Temporal lobe (tissue), 2 donors: ENCODE data around the gene DACT1.

- RAMPAGE, long total RNA: no peak
Measured at GRCh38 chr14:55819439-55820039, 239.5 kb downstream of the KTN1 start.

DNA sequence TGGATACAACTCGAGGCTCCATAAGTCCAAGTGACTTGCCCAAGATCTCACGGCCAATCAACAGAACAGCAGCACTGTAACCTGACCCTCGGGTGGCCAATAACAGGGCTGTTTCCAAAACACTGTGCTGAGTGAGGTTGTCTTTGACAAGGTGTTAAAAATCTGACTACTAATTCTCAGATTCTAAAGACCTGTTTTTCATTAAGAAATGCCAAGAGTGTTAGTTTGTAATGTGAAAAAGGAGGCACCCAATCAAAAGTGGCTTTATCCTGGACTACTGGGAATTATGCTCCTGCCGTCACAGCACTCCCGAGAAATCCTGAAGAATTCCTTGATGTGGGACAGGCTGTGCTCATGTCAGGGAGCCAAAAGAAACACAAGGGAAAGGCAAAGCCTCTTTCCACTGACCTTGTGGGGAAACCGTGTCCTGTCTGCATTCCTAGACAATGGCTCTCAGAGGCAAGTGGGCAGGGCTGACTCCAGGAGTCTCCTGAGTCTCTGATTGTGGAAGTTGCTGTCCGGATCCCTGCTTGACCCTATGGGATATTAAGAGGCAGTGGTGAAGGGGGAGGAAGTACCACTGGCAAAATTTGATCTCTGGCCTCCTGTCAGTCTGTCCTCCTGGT, 204.7 kb upstream of the PELI2 start:
- RAMPAGE, long total RNA: no peak

DNA sequence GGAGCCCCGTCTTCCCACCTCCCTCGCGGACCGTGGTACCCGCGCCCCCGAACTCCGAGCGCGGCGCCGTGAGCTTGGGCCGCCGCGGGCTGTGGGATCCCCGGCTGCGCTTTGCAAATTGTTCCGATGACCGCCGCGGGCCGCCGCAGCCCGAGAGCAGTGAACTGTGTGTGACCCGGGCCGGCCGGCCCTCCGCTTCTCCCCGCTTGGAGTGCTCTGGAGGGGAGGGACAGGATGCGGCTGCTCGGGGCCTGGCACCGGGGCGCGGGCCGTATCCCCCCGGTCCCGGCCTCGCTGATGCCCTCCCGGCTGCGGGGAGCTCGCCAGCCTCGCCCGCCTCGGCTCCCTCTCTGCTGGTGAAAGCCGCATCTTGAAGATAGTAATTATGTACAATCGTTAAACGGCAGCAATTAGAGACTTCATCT, 977 bp downstream of the PELI2 start:
- RAMPAGE, long total RNA: no peak

DNA sequence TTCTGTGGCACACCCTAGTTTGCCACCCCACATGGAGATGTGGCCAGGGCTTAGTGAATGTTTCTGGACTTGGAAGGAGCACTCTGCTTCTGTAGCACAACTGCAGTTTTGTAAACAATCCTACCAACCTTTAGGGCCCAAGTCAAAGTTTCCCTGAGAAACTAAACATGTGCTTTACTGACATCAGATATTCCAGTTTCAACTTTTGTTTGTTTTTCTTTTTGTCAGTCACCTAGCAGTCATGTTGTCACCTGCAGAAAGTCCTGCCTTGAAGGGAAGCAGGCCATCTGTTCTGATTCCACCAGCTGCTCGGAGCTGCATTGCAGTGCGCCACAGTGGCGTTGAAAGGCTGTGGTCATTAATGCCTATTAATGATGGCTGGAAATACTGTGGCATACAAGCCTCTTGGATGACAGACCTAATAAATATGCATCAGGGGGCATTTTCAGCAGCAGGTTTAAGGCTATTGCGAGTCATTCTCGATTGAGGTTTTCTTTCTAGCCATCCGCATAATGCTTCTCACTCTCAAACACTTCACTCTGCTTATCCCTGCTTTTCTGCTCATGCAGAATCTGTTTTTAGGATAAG, 7.8 kb downstream of the PELI2 start:
- RAMPAGE, long total RNA: no peak

DNA sequence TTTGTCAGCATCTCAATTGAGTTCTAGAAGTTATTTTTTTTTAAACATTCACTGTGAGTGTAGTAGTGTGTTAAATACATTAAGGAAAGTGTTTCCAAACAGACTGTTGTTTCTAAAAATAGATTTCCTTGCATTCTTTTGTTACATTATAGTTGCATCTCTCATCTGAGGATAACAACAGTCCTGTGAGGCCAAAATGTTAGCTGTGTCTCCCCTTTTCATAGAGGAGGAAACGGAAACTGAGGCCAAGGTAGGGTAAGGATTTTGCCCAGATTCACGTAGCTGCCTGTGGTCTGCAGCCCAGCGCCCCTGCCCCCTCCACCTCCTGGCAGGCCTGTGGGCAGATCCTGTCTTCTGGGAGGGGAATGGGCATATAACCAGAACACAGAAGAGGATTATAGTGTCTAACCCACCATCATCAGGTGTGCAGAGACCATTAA, 98.8 kb downstream of the PELI2 start:
- RAMPAGE, long total RNA: no peak

DNA sequence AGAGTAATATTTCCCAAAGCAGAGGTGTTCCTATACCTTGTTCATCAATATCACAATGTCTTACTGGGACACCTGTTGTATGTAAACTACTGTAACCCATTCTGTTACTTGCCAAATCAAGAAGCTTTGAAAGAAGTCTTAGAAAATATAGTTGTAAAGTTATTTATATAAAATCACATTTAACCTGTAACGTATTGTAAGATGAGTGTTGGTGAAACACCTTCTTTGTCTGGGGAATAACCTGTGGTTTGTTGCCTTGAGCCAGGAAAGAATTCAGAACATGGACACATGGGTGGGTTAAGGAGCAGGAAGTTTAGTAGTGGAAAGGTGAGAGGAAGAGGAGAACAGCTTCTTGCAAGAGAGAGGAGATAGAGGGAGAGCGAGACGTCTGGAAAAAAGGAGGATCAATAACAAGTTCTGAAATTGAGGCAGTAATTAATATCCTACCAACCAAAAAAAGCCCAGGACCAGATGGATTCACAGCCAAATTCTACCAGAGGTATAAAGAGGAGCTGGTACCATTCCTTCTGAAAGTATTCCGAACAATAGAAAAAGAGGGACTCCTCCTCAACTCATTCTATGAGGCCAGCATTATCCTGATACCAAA, 134.2 kb downstream of the PELI2 start:
- RAMPAGE, long total RNA: no peak

DNA sequence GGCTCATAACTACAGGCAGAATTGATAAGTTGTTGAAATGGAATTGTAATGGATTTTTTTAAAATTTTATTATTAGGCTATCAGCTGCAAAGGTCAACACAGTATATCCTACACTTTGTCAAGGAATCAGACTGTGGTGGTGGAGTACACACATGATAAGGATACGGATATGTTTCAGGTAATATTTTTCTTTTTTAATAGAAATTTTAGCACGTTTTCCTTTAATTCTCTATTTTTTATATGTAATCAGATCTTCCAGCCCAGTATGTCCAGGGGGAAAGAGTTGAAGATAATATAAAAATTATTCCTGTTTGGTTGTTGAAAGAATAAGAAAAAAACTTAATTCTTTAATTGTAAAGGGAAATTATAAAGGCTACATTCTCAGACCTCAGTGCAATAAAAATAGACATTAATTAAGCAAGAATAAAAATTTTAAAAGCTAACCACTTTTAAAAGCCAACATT, 161.4 kb downstream of the PELI2 start:
- RAMPAGE, long total RNA: no peak

DNA sequence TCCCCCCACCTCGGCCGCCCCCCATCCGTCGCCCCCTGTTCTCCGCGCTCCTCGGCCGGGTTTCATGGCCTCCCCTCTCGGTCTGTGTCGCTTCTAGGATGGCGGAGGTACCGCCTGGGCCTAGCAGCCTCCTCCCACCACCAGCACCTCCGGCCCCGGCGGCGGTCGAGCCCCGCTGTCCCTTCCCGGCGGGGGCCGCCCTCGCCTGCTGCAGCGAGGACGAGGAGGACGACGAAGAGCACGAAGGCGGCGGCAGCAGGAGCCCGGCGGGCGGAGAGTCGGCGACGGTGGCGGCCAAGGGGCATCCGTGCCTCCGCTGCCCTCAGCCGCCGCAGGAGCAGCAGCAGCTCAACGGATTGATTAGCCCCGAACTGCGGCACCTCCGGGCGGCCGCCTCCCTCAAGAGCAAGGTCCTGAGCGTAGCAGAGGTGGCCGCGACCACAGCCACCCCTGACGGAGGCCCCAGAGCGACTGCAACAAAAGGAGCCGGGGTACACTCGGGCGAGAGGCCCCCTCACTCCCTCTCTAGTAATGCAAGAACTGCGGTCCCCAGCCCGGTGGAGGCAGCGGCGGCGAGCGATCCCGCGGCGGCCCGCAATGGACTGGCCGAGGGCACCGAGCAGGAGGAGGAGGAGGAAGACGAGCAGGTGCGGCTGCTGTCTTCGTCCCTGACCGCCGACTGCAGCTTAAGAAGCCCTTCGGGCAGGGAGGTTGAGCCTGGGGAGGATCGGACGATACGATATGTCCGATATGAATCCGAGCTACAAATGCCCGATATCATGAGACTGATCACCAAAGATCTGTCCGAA, 678 bp downstream of the NAA30 start:
- RAMPAGE, long total RNA: no peak

DNA sequence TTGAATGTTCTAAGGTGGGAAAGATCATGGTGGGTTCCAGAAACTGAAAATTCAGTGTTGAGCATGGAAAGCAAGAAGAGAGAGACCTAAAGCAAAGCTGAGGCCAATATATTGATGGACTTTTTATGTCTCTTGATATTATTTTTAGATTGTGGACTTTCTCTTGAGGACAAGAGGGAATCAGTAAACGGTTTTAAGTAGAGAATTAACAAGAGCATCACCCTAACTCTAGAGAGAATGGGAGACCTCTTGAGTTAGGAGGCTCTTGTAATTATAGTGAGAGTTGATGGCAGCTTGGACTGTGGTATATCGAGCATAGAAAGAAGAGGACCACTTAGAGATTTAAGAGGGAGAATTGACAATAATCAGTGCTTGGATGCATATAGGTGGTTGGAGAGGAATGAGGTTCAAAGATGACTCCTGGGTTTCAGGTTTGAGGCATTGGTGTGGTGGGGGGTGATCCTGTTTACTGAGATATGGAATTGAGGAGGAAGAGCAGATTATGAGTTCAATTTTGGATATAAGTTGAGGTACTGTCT, 17.2 kb downstream of the NAA30 start:
- RAMPAGE, long total RNA: no peak

- RAMPAGE, long total RNA: no peak
Measured at GRCh38 chr14:57412326-57412959, 22.1 kb downstream of the NAA30 start.

- RAMPAGE, long total RNA: no peak
Measured at GRCh38 chr14:57963117-57963574, 97.3 kb upstream of the SLC35F4 start.

DNA sequence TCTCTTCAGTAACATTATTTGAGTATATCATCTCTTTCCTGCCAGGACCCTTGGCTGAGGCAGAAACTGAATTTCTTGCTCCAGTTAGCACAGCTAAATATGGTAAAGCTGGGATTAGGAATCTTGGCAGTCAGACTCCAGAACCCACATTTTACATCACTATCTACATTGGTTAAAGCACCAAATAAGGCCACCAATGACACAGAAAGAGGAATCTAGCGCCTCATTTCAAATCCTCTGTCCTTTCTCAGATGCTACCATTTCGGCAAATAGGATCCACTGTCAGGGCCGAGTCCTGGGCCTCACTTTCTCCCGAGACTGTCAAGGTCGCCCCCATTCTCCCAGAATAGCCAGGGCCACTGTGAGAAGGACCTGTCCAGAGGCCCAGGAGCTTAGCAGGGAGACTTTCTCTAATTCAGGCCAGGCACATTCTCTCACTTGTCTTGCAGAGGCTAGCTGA, 122.1 kb upstream of the SLC35F4 start:
- RAMPAGE, long total RNA: no peak

- RAMPAGE, long total RNA: no peak
Measured at GRCh38 chr14:57999450-57999935, 133.6 kb upstream of the SLC35F4 start.

- RAMPAGE, long total RNA: no peak
Measured at GRCh38 chr14:58287326-58288480, 10.7 kb upstream of the ARID4A start.

GRCh38 chr14:58296712-58297248, 1.6 kb upstream of the ARID4A start:
- RAMPAGE, long total RNA: no peak

- RAMPAGE, long total RNA: no peak
Measured at GRCh38 chr14:58318496-58318911, 20.1 kb downstream of the ARID4A start.

DNA sequence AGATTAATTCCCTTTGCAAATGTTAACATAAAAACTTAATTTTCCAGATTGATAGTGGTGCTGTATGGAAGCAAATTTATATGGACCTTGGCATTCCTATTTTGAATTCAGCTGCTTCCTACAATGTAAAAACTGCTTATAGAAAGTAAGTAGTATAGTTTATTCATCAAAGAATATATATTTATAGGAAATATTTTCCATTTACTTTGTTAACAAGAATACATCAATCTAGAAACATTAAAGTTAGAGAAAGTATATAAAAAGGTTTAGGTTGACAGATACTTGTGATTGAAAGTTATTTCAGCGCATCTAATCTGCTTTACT, 48.6 kb downstream of the ARID4A start:
- RAMPAGE, long total RNA: no peak

DNA sequence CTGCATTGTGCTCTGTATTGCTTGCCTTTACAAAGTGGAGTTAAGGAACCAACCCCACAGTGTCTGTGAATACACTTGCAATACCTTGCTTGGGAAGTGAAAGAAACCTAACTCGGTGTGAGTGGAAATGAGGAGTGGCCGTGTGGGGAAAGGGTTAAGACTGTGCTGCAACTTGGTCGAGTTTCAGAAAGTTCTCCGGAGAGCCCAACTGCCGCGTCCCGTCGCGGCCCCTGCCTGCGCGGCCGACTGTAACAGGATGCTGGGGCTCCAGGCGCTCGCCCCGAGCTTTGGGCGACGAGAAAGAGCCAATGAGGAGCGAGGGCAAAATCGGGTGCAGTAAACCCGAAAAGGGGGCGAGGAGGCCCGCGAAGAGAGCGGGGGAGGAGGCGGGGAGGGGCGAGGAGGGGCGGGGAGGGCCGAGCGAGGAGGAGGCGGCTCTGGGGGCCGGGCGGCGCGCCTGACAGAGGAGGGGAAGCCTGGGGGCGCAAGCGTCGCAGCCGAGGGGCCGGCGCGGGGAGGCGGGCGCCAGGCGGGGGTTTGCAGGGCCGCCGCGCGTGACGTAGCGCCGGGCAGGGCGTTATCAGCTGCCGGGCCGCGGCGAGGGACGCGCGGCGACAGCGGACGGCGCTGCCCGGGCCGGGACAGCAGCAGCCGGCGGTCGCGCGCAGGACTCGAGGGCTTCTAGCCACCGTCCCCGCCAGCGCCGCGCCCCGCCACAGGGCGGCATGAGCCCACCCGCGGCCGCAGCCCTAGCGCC, at the start of gene DACT1:
Gene DACT1, plus strand, starts transcription at position 577 of the 757 bp plus-strand sequence.
- RAMPAGE, long total RNA: no peak

DNA sequence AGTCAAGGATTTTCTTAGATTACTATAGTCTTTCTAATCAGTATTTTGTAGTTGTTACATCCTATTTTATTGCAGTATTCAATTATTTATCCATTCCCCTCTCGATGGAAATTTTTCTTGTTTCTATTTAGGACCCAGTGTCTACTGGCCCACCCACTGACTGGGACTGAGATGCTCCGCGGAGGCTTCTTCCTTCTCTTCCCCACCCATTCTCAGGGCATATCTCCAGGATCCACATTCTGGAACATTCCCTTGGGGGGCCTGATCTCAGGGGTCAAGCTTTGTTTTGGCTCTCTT, 21.9 kb downstream of the DACT1 start:
- RAMPAGE, long total RNA: no peak

DNA sequence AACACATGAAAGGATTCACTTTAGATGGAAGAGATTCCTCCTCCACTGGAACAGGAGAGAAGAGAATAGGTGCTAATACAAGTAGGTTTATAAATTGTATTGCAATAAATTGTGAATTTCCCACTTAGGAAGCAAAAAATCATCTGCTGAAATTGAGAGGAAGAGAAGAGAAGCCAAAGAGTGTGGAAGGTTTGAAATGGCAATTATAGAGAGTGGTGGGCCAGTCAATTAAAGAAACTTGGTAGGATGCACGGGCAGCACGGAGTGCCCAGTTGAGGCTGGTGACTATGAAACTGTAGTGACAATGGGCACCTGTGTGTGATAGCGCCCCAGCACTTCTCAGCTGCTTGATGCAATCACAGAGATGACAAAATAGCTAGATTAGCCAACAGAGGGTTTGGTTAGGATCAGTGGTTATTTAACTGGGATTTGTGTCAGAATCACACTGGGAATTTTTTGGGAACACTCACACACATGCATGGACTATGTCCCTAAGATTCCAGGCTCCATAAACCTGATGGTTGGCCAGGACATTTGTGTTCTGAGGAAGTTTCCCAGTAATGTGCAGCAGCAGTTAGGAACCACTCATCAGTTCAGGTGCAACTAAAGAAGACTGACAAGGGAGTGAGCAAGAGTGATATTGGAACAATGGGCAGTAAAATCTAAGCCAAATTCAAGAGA, 51.3 kb upstream of the DAAM1 start:
- RAMPAGE, long total RNA: no peak